ENCODE measurements around a stretch of chr7.

DNA sequence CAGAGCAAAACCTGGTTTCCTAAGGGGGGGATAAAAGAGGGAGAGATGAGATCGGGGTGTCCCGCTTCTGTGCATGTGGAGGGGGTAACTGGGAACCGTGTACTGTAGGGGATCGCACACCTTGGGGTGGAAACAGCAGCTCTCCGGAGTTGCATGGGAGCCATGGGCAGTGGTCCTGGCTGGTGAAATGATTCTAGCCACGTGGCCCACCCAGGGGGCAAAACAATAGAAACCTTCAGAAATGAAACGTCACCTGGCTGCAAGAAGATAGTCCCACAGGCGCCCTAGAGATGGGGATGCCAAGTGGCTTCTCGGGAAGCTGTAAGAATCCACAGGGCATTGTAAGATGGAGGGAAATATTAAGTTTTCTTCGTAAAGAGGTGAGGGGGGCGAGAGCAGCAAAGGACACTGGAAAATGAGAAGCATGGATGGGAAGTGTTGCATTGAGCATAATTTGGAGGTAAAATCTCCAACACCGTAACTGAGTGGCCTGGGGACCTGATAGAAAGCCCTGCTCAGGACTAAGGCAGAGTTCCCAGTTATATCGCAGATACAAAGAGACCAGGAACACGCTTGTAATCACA is 10.2 kb downstream of the TRIM56 start:
- RRBS: no CpG with 5 or more reads among the region's 14 CpGs

DNA sequence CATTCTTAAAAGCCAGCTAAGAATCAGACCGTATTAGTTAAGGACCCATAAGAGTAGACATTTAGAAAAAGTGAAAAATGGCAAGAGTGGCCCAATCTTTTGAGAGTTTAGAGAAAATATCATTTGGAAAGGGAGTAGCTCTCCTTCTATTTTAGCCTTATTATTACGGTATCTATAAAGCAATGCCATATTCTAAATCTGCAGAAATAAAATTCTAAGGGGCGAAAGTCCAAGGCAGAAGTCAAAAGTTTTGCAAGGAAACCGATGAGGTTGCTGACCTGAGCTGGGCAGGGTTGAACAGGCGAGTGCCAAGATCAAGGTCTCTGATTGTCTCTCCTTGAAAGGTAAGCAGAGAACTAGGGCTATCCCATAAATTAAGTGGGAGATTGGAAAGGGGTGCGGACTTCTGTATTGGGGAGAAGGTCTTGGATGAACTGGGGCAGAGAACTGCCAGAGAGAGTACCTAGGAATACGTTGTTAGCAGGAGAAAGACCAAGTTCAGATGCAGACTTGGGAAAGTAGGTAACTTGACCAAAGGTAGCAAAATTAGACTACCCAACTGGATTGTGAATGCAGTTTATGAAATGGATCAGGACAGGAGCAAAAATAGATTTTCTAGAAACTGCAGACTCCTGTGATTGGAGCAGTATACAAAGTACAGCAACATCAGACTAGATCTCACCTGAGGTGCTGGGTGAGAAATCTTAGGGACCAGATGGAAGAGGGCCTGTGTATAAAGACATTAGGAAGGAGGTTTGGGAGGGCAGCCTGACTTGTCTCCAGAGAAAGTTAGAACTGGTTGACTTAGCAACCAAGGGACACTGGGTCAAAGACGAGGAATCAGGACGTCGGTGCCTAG is 11.9 kb downstream of the TRIM56 start:
- RRBS: no CpG with 5 or more reads among the region's 10 CpGs

DNA sequence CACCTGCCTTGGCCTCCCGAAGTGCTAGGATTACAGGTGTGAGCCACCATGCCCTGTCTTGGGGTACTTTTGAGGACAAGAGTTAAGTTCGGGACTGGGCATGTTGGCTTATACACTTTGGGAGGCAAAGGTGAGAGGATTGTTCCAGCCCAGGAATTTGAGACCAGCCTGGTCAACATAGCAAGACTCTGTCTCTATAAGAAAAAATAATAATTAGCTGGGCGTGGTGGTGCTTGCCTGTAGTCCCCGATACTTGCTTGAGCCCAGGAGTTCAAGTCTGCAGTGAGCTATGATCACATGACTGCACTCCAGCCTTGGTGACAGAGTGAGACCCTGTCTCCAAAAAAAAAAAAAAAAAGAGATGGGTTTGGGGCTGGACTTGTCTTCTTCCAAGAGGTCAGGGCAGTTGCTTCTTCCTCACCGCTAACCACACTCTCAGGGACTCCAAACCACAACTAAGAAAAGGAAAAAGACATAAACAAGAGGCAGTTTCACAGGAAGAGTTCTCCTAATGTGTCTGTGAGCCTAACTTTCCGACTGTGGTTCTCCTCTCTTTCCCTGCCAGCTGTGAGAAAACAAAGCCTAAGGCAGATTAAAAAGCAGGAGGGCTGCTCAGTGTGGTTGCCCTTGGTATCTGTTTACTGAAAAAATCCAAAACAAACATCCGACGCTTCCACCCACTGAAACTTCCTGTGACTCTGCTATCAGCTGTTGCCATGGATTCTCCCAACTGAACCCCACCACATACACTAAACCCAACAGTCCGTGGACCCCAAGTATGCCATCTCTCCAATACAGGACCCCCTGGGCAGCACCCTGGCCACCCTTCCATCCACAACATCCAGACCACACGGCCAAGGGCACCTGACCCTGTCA is 2.4 kb upstream of the SERPINE1 start:
- RRBS: no CpG with 5 or more reads among the region's 10 CpGs

DNA sequence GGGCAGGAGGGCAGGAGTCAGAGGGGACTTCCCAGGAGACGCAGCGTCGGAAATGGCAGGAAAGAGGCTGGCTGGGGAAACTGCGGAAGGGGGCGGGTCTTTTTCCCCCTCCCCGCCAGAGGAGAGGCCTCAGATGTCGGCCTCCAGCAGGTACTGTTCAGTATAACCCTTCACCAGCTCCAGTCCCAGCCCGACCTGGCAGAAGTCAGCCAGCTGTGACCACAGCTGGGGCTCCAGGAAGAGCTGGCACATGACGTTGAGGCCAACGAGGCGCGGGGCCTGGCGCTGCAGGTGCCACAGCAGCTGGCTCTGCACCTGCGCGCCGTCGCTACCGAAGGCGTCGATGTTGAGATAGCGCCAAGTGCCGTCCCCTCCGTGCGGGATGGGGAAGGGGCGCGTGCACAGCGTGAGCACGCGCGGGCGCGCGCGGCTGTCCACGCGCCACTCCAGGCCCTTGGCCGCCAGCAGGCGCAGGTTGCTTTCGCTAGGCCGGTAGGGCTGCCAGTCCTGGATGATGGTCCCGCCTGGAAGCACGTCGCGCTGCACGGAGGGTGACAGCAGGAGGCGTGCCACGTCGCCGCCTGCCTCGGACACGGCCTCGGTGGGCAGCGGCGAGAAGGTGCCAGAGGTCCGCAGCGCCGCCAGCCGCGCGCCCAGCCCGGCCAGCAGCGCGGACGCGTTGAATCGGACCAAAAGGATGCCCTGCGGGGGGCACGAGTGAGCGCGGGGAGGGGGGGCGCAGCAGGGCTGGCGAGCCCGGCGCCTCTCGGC is 6.8 kb upstream of the VGF start:
- RRBS: 22% methylated on average over 3 of the region's 75 CpGs

GRCh38 chr7:101201670-101202719 is 1.2 kb upstream of the MOGAT3 start:
- RRBS: 92% methylated on average over 26 of the region's 79 CpGs

- RRBS: 85% methylated on average over 4 of the region's 53 CpGs
These were observed 21.5 kb downstream of the IFT22 start for GRCh38 chr7:101299881-101300653.

DNA sequence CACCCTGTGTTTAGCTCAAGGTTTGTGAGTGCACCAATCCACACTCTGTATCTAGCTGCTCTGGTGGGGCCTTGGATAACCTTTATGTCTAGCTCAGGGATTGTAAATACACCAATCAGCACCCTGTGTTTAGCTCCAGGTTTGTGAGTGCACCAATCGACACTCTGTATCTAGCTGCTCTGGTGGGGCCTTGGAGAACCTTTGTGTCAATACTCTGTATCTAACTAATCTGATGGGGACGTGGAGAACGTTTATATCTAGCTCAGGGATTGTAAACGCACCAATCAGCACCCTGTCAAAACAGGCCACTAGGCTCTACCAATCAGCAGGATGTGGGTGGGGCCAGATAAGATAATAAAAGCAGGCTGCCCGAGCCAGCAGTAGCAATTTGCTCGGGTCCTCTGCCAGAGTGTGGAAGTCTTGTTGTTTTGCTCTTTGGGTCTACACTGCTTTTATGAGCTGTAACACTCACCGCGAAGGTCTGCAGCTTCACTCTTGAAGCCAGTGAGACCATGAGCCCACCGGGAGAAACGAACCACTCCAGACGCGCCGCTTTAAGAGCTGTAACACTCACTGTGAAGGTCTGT is 13.5 kb upstream of the COL26A1 start:
- RRBS: no CpG with 5 or more reads among the region's 13 CpGs

- RRBS: no CpG with 5 or more reads among the region's 3 CpGs
These were observed 81.4 kb upstream of the CUX1 start for GRCh38 chr7:101736062-101736450.

DNA sequence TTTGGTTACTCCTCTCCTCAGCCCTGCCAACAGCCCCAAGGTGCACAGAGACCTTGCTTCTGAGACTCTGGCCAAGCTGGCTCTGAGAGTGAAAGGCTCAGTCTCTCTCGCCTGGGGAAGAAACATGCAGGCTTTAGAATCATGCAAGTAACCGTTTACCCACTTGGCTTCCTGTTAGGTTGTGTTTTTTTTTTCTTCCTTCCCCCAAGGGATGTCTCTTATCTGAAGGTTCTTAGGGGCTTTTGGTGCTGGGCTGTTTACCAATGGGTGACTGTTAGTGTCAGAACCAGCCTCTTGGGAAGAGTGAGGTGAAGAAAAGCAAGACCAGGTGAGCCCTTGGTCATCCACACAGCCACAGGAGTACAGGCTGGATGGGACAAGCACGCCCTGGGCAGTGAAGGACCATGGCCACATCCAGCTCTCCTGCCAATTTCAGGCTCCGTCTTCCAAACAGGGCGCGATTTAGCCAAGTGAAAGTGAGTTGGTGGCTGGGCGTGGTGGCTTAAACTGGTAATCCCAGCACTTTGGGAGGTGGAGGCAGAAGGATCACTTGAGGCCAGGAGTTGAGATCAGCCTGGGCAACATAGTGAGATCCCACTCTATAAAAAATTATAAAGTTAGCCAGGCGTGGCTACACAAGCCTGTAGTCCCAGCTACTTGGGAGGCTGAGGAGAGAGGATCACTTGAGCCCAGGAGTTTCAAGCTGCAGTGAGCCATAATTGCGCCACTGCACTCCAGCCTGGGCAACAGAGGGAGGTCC is 76.3 kb upstream of the CUX1 start:
- RRBS: no CpG with 5 or more reads among the region's 9 CpGs

DNA sequence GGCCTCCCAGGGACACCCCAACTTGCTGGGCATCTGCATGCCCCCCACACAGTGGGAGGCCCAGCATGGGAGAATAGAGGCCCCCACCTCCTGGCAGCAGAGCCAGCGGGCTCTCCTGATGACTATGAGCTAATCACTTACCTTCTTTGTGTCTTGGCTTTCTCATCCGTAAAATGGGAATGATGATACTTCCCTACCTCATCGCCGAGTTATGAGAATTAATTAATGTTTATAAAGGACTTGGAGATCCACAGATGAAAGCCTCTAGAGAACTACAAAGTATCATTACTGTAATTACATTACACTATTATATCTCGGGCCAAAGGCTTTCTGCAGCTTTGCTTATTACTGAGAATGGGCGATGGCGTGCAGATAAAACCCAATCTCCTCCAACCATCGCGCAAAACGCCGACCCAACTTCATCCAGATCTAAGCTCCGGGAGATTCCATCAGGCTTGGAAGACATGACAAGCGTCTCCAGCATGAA is 42.4 kb upstream of the CUX1 start:
- RRBS: no CpG with 5 or more reads among the region's 13 CpGs

GRCh38 chr7:101818599-101819342 is 1.3 kb downstream of the CUX1 start:
- RRBS: no CpG with 5 or more reads among the region's 13 CpGs

DNA sequence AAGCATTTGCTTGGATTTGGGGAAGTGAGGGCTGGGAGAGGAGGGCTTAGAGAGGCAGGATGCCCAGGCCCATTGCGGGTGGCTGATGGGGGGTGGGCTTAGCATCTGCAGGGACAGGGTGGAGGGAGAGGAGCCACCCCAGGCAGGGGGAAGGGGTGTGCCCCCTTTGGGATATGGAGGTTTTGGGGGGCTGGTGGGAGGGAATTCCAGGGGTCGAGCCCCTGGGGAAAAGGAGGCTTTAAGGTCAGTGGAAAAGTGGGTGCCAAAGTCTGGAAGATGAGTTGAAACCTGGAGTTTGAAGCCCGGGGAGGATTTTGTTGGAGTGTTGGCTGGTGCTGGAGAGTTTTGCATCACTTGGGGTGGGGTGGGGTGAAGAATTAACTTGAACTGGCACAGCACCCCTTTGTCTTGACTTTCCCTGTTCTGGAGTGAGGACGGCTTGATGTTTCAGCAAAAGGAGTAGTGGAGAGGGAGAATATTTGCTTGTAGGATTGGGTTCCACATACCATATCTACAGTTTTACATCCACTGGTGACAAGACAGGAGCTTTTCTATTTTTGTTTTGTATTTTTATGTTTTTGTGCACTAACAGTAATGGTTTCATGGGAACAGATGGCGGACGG is 11.5 kb downstream of the CUX1 start:
- RRBS: no CpG with 5 or more reads among the region's 6 CpGs

GRCh38 chr7:101873807-101875010 is 56.8 kb downstream of the CUX1 start:
- RRBS: no CpG with 5 or more reads among the region's 32 CpGs

- RRBS: no CpG with 5 or more reads among the region's 4 CpGs
These were observed 95.2 kb downstream of the CUX1 start for GRCh38 chr7:101912701-101912900.

- RRBS: no CpG with 5 or more reads among the region's 9 CpGs
These were observed 223.0 kb downstream of the CUX1 start for GRCh38 chr7:102040471-102040857.

DNA sequence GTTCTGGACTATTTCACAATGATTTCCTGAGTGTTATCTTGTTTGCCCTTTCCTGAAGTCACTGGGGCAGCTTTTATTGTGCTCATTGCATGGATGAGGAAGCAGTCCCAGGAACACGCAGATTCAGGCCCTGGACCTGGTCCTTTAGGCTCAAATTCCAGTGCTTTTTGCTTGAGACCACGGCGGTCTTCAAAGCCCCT is 165.1 kb upstream of the SH2B2 start:
- RRBS: no CpG with 5 or more reads among the region's 3 CpGs

GRCh38 chr7:102232504-102233225 is 54.0 kb upstream of the SH2B2 start:
- RRBS: no CpG with 5 or more reads among the region's 14 CpGs

DNA sequence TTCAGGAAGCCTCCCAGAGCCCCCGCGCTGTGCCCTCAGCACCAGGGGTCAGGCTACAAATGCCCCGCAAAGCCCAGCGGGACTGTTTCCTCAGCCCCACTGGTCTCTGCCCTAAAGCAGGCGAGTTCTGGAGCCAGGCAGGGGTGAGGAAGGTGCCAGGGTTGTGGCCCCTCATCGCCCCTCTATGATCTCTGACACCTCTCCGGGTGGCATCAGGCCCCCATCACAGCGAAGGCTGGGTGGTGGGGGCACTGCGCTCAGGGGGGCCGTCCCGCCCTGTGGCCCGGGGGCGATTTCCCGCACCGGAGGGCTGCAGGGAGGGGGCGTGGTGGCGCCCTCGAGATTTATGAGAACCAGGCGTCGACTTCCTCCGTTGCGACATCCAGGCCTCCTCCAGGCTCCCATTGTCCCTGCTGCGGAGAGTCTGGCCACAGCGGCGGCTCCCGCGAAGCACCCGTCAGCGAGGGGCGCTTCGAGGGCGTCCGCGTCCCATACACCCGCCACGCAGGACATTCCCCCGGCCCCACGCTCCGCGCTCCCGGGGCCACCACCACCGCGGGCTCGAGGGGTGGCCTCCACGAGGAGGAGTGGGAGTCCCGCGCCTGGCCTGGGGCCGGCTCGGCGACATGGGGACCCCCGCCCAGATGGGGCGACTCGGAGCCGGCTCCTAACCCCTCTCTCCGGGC is 566 bp upstream of the SH2B2 start:
- RRBS: 5% methylated on average over 19 of the region's 55 CpGs

DNA sequence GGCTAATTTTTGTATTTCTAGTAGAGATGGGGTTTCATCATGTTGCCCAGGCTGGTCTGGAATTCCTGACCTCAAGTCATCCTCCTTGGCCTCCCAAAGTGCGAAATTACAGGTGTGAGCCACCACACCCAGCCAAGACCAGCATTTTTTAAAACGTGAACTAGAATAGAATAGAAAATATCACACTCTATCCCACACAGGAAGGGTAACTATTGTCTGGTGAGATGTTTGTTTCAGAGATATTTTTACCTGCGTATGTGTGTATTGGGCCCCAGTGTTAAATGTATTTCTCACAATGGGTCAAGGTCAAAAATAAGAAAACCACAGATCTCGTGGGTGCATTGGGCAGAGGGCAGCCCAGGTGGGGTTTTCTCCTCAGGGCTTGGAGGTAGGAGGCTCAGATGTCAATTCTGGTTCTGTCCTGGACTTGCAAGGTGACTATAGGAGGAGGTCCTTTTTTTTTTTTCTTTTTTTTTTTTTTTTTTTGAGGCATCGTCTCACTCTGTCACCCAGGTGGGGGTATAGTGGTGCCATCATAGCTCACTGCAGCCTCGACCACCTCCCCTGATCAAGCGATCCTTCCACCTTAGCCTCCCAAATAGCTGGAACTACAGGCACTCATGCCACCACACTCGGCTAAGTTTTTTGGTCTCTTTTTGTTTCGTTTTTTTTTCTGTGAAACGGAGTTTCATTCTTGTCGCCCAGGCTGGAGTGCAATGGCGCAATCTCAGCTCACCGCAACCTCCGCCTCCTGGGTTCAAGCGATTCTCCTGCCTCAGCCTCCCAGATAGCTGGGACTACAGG is 19.0 kb downstream of the SH2B2 start:
- RRBS: no CpG with 5 or more reads among the region's 15 CpGs

- RRBS: 0% methylated on average over 1 of the region's 89 CpGs
These were observed 7.5 kb upstream of the SPDYE6 start for GRCh38 chr7:102363336-102364626.